Mesenteric fat pad (tissue), 1 donor: ENCODE data around the genes UBIAD1 and FBXO6.

DNA sequence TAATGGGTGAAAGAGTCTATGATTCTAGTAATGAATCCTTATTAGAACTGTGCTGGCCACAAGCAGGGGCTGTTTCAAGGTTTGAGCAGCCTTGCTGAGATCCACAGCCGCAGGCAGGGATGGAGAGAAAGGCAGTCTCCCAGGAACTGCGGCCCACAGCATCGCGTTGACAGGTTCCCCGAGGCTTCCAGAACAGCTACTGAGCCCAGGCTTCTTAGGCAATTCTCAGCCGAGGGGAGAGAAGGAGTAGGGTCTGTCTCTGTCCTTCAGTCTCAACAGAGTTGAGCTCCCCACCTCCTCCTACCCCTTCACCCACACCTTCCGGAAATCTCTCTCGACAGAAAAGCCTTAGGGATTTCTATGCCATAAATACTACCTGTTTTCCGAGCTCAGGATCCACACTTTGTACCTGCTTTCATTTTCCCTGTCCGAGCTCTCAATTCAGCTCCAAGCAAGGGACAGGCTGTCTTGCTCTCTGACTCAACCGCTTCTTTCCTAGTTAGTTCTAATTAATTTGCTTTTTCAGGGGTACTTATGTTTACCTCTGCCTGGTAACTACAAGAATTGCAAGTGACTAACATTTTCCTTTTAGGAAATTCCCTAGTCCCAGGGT, 6.7 kb upstream of the CASZ1 start:
- PRO-cap, result no peak

GRCh38 chr1:10822886-10823475, 26.5 kb upstream of the CASZ1 start:
- PRO-cap, result no peak

DNA sequence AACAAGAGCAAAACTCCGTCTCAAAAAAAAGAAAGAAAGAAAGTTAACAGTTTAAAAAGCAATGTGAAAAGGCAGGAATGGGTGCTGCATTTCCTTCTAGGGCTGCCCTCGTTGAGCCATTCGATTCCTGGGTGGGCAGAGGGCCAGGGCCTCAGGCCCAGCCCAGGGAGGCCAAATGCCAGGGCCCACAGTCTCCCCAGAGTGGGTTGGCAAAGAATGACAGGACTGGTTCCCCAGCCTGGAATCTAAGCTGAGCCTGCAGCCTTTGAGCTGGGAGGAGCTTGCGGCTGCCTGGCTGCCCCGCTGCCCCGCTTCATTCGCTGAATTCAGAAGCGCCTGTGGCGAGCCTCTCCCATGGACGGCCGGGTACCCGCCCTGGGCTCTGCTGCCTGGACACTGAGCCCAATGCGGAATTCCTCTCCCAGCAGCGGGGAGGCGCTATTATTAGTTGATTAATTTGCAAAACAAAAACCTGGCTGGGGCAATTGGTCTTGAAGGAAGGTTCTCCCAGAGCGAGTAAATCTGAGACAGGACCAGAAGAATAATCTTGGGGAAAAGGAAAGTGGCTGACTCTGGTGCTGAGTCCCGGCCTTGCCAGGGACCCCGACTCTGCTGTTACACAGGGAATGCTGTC, 1.7 kb downstream of the C1orf127 start:
- PRO-cap, result no peak

DNA sequence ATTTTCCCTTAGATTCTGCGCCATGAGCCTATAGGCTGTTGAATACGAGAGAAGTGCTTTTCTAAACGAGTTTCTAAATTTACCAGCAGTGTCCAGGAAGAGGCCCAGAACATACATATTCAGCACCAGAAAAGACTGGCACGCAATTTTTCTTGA, 700 bp upstream of the SRM start:
- PRO-cap, result no peak

DNA sequence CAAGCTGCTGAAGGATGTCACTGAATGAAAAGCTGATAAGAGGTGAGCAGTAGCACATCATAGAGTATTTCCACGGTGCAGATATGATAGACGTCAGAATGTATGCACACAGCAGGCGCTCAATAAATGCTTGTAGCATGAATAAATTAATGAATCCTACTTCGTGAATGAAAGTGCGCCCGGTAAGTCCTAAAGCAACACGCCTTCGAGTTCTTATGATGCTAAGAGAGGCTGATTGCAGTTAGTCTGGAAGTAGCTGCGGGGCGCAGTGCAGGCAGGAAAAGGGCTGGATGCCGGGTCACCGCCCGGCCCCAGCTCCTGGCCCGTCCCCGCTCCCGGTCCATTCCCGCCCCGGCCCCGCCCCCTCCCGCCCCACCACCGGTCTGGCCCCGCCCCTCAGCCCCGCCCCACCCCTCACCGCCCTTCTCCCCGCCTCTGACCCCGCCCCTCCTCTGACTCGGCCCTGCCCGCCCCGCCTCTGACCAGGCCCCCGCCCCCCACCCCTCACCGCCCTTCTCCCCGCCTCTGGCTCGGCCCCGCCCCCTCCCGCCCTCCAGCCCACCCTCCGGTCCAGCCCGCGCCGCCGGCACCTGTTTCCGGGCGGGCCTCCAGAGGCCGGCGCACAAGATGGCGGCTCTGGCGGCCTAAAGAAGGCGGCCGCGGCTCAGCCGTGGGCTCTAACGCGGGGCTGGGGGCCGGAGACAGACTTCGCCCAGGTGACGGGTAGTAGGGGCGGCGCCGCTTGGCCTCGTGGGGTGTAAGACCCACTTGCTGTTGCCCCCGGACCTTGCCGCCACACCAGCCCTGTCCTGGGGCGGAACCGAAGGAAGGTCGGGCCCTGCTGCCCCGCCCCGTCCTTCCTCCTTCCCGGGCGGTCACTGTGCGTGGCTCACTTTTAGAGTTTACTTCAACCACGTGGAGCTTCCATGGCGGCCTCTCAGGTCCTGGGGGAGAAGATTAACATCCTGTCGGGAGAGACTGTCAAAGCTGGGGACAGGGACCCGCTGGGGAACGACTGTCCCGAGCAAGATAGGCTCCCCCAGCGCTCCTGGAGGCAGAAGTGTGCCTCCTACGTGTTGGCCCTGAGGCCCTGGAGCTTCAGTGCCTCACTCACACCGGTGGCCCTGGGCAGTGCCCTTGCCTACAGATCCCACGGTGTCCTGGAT, at the start of gene UBIAD1:
UBIAD1 (plus strand) TSS at position 593 of the 1,166 bp plus-strand sequence.
- PRO-cap, result unidirectional peak, plus-strand start at position 599 of the sequence

GRCh38 chr1:11339678-11340350, 66.8 kb downstream of the UBIAD1 start:
- PRO-cap, result no peak

- PRO-cap, result no peak
These were observed at the start of gene FBXO6 for GRCh38 chr1:11663889-11664501. TSS of gene FBXO6 (plus strand) at chr1:11664200.

DNA sequence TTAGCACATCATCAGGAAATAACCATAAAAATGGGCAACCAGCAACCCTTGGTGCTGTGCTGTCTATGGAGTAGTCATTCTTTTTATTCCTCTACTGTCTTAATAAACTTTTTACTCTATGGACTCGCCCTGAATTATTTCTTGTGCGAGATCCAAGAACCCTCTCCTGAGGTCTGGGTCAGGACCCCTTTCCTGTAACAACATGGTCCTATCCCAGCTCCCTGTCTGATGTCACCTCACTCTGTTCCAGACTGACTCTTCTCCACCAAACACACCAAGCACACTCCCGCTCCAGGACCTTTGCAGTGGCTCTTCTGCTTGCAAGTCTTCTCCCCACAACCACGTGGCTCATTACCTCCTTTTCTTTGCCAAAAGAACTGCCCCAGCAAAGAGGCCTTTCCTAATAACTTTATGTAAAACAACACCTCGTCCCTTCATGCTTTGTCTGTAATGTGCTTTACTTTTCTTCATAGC, 1.8 kb upstream of the DRAXIN start:
- PRO-cap, result no peak

DNA sequence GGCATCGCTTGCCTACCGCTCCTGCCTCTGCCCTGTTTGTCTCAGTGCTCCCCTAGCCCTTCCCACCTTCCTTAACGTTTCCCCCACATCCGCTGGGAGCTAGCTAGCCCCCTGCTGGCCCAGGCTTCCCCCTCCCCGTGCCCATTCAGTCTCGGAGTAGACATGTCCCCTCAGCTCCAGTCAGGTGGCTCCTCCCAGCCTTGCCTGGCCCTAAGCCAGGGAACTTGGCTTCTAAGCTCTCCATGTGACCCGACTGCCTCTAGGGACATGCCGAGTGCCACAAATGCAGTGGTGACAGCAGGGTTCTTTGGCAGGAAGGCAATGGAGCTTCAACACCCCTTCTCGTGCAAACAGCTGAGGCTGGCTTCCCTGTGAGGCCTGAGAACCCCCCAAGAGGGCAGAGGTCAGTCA, 16.2 kb downstream of the DRAXIN start:
- PRO-cap, result no peak

DNA sequence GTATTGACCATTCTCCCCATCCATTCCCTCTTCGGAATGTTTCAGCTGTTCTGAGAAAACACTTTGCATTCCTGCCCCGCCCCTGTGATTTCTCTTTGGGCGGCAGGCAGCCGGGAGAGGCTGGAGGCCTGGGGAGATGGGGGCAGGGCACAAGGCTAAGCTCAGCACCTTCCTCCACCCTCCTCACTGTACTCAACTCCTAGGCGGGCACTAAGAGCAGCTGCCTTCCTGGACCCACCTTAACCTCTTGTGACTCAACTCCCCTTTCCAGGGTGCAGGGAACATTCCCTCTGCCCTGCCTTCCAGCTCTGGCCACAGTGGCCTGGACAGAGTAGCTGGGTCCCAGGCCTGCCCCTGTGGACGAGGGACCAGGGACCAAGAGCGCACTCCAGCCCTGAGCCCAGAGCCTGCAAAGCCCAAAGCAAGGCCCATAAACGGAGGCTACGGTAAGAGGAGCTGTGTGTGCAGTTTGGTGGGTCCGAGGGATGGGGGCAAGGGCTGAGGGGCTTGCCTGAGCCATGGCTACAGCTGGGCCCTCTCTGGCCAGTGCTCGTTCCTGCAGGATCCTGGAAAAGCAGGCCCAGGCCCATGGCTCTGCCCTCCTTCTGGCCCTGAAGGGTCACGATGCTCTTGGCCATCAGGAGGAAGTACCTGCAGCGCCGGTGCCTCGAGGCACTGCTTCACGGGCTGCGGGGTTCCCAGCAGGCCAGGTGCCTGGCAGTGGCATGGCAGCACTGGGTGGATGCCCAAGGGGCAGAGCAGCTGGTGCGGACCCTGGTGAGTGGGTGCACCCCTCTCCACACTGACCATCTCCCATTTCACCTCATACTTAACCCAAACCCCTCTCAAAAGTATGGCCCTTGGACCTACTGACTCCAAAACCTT, 17.9 kb downstream of the MTHFR start:
- PRO-cap, result no peak

DNA sequence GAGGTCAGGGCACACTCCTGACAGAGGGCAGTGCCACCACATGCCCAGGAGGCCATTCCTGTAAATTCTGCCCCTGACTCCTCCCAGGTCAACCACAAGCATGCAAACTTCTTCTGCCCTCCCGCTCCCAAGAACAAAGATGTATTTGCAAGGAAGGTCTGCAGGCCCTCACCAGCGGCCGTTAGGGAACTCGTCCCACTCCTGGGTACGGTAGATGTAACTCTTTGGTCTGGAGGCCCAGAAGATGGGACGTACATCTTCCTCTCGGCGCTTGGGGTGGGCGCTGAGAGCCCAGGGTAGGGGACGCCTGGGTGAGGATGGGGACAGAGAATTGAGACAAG, 11.2 kb downstream of the MTHFR start:
- PRO-cap, result no peak

- PRO-cap, result no peak
These were observed 8.1 kb downstream of the MTHFR start for GRCh38 chr1:11797195-11798572.

GRCh38 chr1:11803385-11804161, 2.2 kb downstream of the MTHFR start:
- PRO-cap, result no peak

DNA sequence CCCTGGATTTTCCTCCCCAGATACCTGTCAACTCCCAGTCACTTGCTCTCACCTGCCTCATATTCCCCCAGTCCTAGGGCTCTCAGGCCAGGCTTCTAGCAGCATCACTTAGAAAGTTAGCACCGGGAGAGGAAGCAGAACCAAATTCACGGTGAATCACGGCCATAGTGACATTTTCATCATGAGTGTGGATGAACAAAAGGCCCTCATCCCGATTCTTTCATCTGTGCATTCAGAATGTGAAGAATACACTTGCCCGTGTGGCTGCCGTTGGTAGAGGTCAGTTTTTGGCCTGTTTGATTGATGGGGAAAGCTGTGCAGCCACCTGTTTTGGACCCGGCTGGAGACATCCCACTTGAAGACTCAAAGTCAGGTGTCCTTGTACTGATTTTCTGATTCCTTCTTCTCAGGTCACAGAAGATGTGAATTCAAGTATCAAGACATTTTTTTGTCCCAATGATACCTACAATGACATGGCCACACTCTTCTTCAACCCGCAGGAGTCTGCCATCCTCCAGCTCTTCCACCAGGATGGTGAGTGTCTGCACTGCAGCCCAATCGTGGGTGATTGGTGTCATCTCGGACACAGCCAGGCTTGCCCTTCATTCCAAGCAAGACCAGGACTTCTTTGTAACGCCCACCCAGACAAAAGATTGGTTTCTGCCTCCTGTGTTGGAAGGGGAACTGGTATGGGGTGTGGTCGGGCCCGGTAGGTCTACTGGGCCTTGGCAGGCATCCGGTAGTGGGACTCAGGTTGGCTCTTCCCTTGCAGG, 14.3 kb downstream of the NPPA start:
- PRO-cap, result no peak

DNA sequence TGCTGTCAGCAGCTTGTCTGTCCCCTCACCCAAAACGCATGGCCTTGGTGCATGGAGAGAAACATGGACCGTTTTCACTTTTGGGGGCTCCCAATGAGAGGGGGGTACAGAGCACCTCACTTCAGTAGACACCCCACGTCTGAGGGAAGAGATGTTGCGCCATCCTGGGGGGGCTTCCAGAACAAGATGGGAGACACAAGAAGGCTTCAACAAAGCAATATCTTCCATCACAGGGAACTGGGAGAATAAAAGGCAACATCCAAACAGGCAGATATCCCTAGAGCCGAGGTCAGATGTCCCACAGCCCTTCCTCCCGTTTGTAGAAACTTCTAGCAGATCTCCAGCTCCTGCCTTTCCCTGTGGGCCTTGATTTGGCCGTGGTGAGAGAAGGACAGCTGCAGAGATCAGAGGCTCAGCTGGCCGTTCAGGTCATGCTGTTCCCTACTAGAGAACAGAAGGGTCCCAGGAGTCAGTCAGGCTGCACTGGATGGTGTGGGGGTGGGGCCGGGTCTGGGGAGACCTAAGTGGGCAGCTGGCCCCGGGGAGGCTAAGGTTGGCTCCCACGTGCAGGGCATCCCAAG, 4.3 kb downstream of the PLOD1 start:
- PRO-cap, result no peak

GRCh38 chr1:11989247-11990062, 9.2 kb downstream of the MFN2 start:
- PRO-cap, result no peak

- PRO-cap, result no peak
These were observed 18.7 kb downstream of the TNFRSF8 start for GRCh38 chr1:12081789-12082254.

- PRO-cap, result no peak
These were observed 11.7 kb downstream of the TNFRSF1B start for GRCh38 chr1:12178477-12178828.

GRCh38 chr1:12181294-12181763, 14.5 kb downstream of the TNFRSF1B start:
- PRO-cap, result no peak

GRCh38 chr1:12202876-12203470, 26.9 kb upstream of the VPS13D start:
- PRO-cap, result no peak